Bronchial epithelial cell (primary cell): ENCODE measurements around a stretch of chr9.

GRCh38 chr9:133004344-133004596 lies 25.8 kb downstream of the GFI1B start:
- RRBS, 2 experiments = no CpG with 5 or more reads among the region's 2 CpGs

DNA sequence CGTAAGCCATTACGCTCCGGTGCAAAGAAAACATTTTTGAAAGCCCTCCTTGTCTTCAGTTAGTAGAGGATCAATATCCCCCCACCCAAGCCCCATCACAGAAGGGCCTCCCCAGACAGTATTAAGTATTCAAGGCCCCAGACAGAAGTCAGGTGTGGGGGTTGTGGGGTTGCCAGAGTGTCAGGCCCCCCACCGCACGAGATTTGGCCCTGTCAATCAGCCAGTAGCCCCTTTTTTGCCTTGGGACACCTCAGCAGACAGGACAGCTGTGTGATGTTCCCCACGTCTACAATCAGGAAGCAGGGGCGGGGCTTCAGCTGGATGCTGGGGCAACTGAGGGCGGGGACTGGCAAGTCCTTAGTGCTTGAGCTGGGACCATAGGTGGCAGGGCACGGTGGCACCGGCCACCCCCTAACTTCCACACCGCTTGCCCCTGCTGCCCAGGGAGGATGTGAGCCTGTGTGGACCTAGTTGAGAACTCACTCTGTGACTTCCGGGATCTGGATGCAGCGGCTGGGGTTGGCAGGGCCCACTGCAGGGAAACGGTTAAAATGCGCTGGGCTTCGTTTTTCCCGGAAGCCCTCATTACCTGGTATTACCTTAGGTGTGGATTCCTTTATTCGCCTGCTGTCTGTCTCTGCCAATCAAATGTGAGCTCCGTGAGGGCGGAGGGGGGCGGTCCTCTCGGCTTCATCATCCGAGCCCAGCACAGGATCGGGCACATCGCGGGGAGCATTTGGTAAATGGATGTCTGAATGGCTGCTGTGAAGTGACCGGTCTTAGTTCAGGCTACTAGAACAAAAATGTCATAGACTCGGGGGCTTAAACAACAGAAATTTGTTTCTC lies 7.6 kb upstream of the GTF3C5 start:
- RRBS, 2 experiments = 67 to 76% methylated on average over 8 of the region's 28 CpGs

GRCh38 chr9:133060894-133061747 lies 660 bp upstream of the CEL start:
- RRBS, 2 experiments = no CpG with 5 or more reads among the region's 21 CpGs

GRCh38 chr9:133078453-133078967 lies 16.7 kb downstream of the CEL start:
- RRBS, 2 experiments = no CpG with 5 or more reads among the region's 15 CpGs

- RRBS, 2 experiments = 87 to 94% methylated on average over 4 of the region's 17 CpGs
Measured at GRCh38 chr9:133101297-133101687, 19.7 kb downstream of the RALGDS start.

DNA sequence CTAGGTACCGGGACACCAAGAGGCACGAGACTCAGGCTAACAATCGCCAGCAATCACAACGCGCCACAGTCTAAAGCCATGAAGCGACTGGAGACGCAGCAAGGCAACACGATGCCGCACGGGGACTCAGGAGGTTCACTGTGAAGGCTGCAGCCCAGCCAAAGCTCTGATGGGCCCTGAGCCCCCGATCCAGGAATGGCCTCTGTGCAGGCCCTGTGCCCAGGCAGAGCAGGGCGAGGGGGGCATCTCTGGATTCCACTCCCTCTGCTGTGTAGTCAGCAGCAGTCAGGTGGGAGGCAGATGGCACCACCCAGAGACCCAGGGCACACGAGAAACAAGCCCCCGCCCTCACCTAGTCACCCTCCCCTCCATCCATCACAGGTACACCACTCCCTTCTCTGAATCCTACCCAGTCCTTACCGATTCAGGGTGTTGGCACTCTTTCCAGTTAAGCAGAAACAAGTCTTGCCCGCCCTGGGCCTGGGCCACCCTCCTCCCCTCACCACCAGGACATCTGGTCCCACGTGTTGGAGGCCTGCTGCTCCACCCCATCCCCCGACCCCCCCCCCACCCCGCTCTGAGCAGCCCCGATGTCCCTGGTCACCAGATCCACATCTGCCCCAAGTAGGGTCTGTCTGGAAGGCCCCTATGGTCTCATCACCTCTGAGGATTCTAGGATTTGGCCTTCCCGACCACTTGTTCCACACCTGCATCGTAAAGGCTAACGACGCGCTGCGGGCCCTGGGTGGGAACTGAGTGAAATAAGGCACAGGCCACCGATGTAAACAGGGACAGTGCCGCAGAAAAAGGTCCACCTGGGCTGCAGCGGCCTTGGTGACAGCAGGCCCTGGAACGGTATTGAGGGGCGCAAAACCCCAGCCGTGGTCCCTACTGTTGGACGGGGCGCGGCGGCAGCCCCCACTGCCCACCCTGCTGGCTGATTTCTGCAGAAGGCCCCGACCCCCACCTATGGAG lies 883 bp downstream of the RALGDS start:
- RRBS, 2 experiments = no CpG with 5 or more reads among the region's 37 CpGs

DNA sequence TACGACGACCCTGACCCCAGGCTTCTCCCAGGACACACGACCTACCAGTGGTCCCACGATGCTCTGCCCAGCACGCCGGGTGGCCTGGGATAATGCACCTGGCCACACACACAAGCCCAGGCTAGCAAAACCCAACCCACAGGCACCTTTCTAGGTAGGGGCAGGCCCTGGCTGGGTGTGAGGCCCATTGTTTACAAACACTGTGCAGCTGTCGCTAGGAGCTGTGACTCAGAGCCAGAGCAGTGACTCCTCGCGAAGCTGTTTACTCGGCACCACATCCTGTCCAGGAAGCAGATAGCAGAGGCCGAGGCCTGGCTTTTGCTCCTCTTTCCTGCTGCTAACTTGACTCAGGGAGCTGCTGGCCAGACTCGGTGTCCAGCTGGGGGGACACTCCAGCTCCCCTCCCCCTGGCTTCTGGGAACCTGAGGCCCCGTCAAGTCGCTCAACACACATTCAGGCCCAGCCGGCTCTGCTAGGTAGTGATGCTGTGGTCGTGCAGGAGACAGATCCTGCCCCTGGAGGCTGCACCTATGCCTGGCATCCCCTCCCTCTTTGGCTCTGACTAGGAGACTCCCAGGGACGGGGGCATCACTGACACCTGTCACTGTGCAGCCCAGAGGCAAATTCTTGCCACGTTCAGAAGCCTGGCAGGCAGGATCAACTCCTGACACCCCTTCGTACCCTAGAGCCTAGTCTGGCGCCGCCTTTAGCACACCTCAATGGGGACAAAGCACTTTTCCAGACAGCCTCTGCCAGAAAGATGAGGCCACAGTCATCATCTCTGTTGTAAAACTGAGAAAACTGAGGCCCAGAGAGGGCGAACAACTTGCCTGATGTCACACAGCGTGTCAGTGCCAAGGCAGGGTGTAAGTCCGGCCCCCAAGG lies 12.9 kb upstream of the RALGDS start:
- RRBS, 2 experiments = no CpG with 5 or more reads among the region's 24 CpGs

- RRBS, 2 experiments = no CpG with 5 or more reads among the region's 14 CpGs
Measured at GRCh38 chr9:133143198-133143764, 20.4 kb downstream of the GBGT1 start.

DNA sequence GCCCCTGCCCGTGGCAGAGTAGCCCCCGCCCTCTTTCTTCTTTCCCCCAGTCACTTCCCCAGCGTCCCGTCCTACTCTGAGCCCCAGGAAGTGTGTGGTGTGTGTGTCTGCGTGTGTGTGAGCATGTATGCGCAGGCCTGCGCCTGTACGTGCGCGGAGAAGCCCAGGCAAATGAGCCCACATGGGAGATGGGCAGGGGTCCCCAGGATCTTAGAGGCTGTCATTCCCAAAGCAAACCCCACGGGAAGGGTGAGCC lies 15.3 kb downstream of the GBGT1 start:
- RRBS, 2 experiments = no CpG with 5 or more reads among the region's 11 CpGs

- RRBS, 2 experiments = no CpG with 5 or more reads among the region's 14 CpGs
Measured at GRCh38 chr9:133154915-133155667, 8.6 kb downstream of the GBGT1 start.

- RRBS, 2 experiments = no CpG with 5 or more reads among the region's 20 CpGs
Measured at GRCh38 chr9:133478292-133478897, 504 bp downstream of the SLC2A6 start.

DNA sequence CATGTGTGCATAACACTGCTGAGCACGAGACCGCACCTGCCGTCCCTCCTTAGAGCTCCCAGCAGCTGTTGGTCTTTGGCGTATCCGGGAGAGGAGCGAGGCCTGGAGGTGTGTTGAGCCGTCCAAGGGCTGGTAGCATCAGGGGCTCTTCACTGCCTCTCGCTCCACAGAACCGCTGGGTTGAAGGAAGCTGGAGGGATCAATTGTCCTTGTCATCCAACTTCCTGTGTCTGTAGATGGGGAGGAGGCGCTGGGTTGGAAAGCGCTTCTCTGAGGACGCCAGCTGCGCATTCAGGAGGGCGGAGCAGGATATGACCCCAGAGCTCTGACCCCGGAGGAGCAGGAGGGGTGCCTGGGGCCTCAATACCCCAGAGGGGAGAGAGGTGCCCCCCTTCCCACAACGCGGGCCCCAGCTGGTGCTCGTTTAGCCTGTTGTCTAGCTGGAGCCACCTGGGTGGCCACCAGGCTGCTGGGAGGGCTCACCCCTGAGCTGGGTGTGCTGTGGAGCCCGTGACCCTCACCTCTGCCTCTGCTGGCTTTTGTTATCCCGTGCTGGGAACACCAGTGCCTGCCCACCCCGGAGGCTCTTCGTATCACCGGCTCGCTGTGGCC lies 2.0 kb upstream of the DBH start:
- RRBS, 2 experiments = no CpG with 5 or more reads among the region's 24 CpGs

- RRBS, 2 experiments = no CpG with 5 or more reads among the region's 37 CpGs
Measured at GRCh38 chr9:133844571-133845918, 106.9 kb upstream of the SARDH start.

DNA sequence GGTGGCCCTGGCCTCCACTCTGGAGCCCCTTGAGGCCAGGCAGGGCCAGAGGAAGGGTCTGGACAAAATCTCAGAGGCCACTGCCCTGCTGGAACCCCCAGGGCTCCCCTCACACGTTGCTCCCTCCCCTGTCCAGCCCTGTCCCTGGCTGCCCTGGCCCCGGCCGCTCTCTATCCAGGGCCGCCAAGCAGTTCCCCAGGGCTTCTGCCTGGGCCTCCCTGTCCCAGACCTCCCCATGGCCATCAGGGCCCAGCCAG lies 108.2 kb upstream of the SARDH start:
- RRBS, 2 experiments = no CpG with 5 or more reads among the region's 4 CpGs

DNA sequence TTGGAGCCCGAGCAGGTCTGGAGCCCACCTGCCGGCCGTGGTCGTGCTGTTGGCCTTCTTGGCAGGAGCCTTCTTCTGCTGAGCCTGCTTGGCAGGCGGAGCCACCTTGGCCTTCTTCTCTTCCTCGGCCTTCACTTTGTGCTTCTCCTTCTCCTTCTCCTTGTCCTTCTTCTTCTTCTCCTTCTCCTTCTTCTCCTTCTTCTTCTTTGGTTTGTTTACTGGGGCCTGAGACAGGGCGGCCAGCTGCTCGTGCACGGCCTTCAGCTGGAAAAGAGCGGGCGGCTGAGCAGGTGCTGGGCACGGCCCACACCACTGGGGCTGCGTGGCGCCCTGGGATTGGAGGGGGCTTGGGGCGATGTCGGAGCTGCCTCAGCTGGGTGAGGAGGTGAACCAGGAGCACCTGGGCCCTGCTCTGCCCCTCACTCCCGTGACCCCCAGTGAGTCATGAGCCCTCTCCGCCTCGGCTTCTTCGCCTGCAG lies 14.8 kb downstream of the BRD3OS start:
- RRBS, 2 experiments = no CpG with 5 or more reads among the region's 20 CpGs

GRCh38 chr9:134149195-134149753 lies 13.4 kb downstream of the WDR5 start:
- RRBS, 2 experiments = 96 to 97% methylated on average over 5 of the region's 17 CpGs

- RRBS, 2 experiments = no CpG with 5 or more reads among the region's 25 CpGs
Measured at GRCh38 chr9:134169488-134170270, 33.8 kb downstream of the WDR5 start.

GRCh38 chr9:134181800-134182061 lies 45.8 kb downstream of the WDR5 start:
- RRBS, 2 experiments = no CpG with 5 or more reads among the region's 5 CpGs

DNA sequence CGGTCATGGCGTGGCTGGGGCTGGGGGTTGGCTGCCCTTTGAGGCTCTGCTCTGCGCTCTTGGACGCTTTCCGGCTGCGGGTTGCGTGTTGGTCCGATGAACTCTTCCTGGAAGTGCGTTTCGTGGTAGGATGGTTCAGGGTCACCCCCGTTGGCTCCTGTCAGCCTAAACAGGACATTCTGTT lies 50.5 kb downstream of the WDR5 start:
- RRBS, 2 experiments = no CpG with 5 or more reads among the region's 11 CpGs

GRCh38 chr9:134189043-134190059 lies 53.5 kb downstream of the WDR5 start:
- RRBS, 2 experiments = no CpG with 5 or more reads among the region's 33 CpGs